Metastatic Liver Carcinoma in the Lung (tissue), 2 donors: ENCODE data around the genes FHIP1A, PLRG1 and FGG.

GRCh38 chr4:151409092-151409967, at the start of gene FHIP1A:
FHIP1A (plus strand) TSS chr4:151409176.
- PRO-cap, 2 experiments: peak in 2 of 2 experiments; most common plus-strand start chr4:151409155 (in 1)

DNA sequence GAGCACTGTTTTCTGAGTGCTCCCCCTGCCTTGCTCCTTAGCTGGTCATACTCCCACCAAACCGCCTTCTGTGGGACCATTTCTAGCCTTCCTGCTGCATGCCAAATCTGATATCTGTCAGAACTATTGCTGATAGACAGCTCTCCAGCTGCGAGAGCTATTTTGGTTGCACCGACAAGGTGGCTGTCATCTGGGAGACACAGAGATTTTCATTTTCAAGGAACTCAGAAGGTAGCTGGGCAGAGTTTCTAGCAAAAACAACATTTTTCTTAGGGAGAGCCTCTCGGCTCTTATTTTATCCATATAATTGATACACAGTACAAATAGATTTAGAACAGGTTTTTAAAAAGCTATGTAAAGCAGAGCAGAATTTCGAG, 2.6 kb upstream of the GATB start:
- PRO-cap, 2 experiments: no peak in any of the 2 experiments

GRCh38 chr4:151951750-151952071, 190.9 kb upstream of the GATB start:
- PRO-cap, 2 experiments: no peak in any of the 2 experiments

GRCh38 chr4:152411311-152412069, 124.4 kb downstream of the FBXW7 start:
- PRO-cap, 2 experiments: no peak in any of the 2 experiments

DNA sequence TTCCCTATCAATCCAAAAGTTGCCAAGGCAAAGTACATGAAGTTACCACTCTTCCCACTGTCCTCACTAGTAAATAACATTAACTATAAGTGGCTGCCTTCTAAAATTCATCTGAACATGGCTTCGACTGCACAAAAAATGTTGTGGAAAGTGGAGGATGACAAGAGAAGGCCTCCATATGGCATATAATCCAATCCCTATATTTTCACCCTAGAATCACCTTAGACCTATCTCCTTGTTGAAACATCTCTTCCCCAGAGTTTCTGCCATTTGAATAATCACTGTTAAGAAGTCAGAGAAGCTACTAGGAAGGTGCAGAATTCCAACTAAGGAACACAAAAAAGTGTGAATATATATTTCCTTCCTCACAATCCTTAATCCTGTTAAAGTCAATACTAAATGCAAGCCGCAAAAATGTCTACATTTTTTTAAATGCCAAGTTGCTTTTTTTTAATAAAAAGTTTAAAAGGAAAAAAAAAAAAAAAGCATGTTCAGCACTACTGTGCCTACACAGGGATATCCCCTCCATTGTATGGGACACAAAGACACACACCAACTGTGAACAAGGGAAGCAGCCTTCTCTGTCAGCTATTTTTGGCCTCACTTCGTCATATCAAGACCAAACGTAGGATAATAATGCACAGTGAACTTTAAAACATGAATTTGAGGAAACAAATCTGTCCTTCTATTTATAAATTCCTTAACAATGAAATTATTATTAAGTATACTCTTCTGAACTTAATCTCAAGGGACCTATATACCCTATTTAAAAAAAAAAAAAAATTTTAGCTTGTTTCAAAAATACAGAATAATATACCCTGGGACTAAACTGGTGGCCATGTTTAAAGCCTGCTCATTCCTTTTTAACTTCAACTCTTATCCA, 4.5 kb downstream of the FBXW7 start:
- PRO-cap, 2 experiments: no peak in any of the 2 experiments

DNA sequence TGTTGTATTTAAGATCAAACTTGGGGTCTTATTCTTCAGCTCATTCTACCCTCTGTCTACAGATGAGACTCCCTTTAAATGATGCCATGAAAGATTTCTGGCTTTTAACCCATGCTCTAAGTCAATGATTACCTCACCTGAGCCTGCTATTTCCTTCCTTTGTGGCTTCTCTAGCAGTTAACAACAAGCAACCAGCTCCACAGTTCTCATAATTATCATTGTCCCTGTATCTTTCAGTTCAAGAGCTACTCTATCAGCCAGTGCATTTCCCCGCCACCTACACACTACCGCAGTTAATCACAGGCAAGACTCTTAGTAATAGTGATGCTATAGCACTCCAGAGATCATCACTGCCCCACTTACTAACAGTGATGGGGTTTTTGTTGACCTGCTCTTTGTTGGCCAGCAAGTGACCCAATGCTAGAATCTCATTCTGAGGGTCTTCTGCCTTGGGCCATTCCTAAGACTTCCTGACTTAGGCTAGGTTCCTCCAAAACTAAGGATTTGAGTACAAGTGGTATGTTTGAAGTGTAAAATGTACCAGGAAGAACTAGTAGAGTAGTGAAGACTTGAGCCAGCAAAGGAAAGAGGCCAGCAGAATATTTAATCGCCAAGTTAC, 18.4 kb upstream of the FBXW7 start:
- PRO-cap, 2 experiments: no peak in any of the 2 experiments

- PRO-cap, 2 experiments: no peak in any of the 2 experiments
Observed at GRCh38 chr4:152780496-152780980, 784 bp downstream of the ARFIP1 start.

GRCh38 chr4:153114651-153115506, 89.4 kb upstream of the TRIM2 start:
- PRO-cap, 2 experiments: no peak in any of the 2 experiments

DNA sequence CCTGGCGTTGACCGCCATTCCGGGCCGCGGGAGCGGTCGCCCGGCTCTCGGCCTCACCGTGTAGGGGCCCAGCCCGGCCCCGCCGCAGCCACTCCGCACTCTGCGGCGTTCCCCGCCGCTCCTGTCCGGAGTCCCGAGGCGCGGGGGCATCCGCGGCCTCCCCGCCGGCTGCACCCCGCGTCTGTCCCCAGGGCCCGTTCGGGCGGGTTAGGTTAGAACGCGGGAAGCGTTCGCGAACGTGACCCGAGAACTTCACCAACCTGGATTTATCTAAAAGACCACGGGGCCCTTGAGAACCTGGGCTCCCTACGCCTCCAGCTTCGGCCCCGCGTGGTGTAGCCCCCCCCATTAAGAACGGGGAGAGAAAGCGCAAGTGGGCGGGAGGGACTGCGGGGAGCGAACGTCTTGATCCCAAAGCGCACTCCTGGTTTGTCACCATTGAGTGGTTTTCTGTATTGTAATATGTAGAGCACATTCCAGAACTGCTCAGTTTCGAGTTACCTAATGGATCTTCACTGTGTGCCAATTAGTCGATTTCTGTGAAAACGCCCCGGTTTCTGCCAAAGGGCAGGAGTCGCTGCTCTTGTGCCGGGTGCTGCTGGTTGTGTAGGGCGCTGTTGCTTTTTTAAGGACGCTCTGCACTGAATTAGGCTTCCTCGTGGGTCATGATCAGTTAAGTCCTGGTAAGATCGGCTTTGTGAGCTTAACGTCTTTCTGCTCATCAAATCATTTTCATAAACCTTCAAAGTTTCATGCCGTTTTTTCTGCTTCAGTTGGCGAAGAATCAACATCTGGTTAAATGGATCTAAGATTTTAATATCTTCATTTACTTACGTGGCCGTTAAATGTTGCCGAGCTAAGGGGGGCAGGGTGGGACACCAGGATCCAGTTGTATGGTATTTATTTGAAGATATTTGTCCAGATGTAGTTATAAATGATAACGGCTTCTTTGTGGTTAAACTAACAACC, 620 bp downstream of the MND1 start:
- PRO-cap, 2 experiments: peak in 1 of 2 experiments; most common plus-strand start position 570 of the sequence (in 1); most common minus-strand start position 431 of the sequence (in 1)

- PRO-cap, 2 experiments: no peak in any of the 2 experiments
Observed at GRCh38 chr4:153427481-153427844, 38.7 kb upstream of the TMEM131L start.

- PRO-cap, 2 experiments: no peak in any of the 2 experiments
Observed at GRCh38 chr4:153467689-153468245, 1.6 kb downstream of the TMEM131L start.

GRCh38 chr4:153518668-153519586, 52.8 kb downstream of the TMEM131L start:
- PRO-cap, 2 experiments: peak in 1 of 2 experiments; most common plus-strand start chr4:153518882 (in 1); most common minus-strand start chr4:153518783 (in 1)

- PRO-cap, 2 experiments: no peak in any of the 2 experiments
Observed at GRCh38 chr4:153520238-153521577, 54.5 kb downstream of the TMEM131L start.

DNA sequence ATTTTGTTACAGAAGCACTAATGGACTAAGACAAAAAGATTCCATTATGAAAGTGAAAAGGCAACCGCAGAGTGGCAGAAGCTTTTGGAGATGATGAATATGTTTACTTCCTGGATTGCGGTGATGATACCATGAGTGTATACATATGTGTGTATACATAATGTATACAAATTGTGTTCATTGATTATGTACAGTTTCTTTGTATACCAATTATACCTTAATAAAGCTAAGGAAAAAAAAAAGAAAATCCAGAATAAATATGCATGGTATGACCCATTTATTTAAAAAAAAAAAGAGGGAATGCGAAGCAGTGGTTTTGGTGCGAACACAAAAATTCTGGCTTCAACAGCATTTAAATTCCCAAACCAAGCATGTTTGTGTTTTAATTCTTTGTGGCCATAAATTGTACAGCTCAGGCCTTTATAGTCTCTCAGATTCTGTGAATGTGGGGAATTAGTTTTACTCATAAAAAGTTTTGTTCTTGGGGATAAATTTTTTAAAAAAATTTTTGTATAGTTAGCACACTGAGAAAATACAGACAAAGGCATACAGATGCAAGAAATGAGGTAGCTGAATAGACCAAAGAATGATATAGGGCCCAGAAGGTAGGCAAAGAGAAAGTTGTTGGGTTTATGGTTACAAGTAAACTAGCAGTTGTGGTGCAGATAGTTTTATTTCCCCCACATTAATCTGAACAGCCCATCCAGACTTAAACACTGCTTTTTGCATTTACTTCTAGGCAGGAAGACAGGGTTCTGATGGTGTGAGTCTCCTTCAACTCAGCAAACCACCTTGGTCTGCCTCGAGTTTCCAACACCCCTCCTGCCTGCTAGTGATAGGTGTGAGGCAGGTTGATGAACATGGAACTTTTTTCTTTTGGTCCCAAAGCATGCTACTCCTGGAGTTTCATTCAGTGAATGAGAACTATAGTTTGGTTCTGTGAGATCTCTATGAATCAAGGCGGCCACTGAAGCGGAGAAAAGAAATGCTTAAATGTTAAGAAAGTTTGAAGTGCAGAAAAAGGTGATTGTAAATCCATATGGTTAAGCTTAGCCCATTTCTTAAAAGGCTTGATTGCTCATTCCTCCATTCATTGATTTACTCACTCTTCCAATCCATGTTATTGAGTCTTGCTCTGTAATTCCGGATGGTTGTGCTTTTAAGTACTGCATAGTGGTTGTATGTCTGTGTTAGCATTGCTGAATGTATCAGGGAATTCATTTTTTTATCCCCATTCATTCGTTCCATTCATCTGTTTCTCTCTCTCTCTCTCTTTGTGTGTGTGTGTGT, 17.9 kb downstream of the TLR2 start:
- PRO-cap, 2 experiments: no peak in any of the 2 experiments

DNA sequence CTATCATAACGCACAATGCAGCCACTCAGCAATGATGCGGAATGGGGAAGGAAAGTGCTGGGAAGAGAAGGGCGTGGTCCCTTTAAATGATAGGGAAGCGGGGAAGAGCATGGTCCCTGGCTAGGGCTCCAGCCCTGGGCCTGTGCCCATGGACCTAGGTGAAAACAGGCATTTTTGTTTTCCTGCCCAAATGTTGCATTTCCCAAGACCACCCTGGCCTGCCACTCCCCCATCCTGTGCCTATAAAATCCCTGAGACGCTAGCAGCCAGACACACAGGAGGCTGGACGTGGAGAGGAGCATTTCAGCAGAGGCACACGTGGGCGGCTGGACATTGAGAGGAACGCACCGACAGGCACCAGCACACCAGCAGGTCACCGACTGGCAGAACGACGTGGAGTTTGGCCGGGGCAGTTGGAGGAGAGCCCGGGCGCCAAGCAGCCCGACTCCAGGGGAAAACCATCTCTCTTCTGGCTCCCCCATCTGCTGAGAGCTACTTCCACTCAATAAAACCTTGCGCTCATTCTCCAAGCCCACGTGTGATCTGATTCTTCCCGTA, 234.7 kb upstream of the SFRP2 start:
- PRO-cap, 2 experiments: peak in 1 of 2 experiments; most common plus-strand start position 273 of the sequence (in 1)

DNA sequence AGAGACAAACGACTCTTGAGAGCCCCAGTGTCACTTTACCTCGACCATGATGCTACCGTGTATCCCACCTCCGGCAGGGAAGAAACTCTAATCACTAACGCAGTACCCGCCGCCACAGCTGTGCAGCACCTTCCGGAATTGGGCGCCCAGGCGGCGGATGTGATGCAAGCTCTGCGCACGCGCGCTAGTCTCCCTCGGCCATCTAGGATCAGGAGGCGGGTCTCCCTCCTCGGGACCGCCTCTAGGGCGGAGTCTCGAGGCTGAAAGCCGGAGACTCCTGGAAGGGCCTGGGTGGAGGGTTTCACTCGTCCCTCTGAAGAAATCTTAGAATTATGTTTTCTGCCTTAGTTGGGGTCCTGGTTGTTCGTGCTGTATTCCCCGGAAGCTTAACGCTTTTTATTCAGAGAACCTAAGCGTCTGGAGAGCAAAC, at the start of gene PLRG1:
Gene PLRG1 (minus strand): TSS at position 140 of the 430 bp plus-strand sequence.
- PRO-cap, 2 experiments: peak in 2 of 2 experiments; most common plus-strand start position 263 of the sequence (in 2); most common minus-strand start position 159 of the sequence (in 1)

GRCh38 chr4:154560065-154560777, 2.6 kb upstream of the FGB start:
- PRO-cap, 2 experiments: no peak in any of the 2 experiments

DNA sequence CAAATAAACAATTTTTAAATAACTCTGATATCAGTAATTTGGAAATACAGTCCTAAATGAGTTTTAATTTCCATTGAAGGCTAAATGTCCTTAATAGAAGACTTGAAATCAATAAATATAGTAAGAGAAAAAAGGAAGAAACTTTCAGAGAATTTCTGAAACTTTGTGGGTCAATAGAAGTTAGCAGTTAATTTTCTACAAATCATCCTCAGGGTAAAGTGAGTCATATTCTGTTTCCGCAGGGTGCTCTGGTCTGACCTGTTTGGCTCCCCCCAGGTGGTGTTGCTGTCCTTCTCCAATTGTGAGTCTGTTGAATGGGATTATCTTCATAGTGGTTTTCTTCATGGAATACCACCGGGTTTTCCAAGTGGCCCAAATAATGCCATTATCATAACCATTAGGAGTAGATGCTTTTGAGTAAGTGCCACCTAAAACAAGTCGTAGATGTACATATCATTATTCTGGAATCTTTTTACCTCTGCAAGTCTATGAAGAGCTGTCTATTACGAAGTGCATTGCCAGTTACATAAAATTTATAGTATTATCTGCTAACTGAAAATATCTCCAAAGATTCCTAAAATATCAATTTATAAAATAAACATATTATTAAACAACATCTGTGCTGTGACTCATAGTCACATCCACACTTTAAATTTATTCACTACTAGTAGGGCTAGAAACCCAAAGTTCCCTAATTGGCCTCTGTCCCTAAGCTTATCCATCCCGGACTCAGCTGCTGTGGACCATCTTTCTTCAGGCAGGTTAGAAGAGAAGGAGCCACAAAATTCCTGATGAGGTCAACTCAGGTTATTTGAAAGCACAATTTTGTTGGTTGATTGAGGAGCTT, 7.6 kb downstream of the FGG start:
- PRO-cap, 2 experiments: no peak in any of the 2 experiments

DNA sequence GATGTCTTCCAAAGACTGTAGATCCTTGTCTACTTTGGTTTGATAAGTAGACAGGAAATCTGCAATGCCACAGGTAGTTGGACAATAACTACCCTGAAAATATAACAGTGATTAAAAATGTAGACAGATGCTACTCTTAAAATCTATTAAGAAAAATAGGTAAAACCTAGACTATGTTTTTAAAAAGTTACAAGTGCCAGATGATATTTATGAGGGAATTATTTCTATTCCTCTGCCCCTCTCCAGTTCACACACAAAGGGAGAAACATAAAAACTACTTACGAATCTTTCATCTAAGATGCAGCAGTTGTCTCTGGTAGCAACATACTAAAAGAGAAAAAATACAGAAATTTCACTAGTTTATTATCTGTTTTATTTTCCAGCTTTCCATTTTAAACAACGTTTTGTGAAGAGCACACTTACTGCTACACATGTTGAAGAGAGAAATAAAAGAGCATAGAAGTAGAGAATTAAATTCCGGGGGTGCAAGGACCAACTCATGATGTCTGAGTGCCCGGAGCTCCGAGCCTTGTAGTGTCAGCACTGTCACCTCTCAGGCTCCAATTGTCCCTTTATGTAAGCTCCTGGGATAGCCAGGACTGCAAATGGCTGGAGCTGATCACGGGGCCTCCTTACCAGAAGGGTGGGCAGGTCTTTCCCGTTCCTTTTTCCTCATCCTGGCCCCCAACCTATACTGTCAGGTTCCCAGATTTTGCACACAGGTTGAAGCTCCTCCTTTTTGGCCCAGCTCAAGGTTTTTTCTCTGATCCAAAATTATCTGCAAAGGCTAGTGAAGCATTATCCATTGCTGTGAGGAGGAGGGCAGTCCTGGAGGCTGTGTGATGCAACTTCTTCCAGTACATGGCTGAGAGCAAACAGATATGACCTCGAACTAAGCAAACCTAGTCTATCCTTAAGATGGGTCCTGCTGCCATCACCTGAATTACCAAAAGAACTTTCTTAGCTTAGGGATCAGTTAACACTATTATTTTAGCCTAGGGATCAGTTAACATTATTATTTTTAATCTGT, at the start of gene FGG:
Gene FGG (minus strand): TSS at position 548 of the 1,030 bp plus-strand sequence.
- PRO-cap, 2 experiments: peak in 1 of 2 experiments; most common plus-strand start position 805 of the sequence (in 1); most common minus-strand start position 548 of the sequence (in 1)

GRCh38 chr4:154740634-154741082, 3.1 kb upstream of the LRAT start:
- PRO-cap, 2 experiments: no peak in any of the 2 experiments